Adrenal gland (tissue), 7 donors: ENCODE data around the genes H3-7, NBPF15, PPIAL4D and CD160.

DNA sequence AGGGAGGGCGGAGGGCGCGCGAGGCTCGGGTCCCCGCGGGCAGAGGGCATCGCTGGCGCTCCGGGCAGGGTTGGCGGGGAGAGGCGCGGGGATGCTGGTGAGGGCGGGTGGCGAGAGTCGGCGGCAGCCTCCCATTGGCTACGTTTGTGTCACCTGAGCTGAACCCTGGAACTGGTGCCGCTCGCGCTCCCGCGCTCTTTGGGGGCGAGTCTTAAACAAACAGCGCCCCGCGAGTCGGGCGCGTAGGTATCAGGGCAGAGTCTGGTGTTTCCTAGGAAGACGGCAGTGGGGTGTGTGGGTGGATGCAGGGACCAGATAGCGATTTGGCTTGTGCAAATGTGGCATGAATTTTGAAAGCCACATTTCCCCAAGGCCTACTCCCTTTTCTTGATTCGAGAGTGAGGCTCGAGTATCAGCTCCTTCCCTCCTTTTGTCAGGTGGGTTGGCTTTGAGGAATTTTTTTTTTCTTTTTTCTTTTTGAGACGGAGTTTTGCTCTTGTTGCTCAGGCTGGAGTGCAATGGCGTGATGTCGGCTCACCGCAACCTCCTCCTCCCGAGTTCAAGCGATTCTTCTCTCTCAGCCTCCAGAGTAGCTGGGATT, 334.8 kb downstream of the SRGAP2C start:
- PRO-cap, 3 experiments: peak in 3 of 3 experiments; most common plus-strand start position 214 of the sequence (in 1); most common minus-strand start position 75 of the sequence (in 3)
- RAMPAGE, long total RNA, 4 experiments: no peak in any of the 4 experiments
- RRBS: no CpG with 5 or more reads among the region's 40 CpGs

DNA sequence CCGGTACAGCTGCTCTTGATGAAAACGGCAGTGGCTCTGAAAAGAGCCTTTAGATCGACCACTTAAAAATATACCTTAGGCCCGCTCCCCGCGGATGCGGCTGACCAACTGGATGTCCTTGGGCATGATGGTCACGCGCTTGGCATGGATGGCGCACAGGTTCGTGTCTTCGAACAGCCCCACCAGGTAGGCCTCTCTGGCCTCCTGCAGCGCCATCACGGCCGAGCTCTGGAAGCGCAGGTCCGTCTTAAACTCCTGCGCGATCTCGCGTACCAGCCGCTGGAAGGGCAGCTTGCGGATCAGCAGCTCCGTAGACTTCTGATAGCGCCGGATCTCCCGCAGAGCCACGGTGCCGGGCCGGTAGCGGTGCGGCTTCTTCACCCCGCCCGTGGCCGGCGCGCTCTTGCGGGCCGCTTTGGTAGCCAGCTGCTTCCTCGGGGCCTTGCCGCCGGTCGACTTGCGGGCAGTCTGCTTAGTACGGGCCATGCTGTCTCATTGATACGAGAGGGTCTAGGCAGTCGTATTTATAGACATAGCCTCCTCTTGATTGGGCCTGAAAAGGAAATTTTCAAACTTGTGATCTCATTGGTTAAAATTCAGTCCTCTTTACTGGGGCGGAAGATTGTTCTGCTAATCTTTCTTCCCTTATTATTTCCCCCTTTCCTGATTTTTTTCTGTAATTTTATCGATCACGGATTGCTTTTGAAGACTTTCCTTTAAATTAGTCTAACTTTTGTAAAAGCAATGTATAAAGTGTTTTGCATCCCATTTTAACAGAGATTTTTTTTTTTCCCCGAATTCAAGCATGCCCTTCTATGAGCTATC, at the start of gene H3-7:
TSS of gene H3-7 (minus strand) at position 497 of the 825 bp plus-strand sequence.
- PRO-cap, 3 experiments: peak in 2 of 3 experiments; most common plus-strand start position 189 of the sequence (in 1); most common minus-strand start position 254 of the sequence (in 1)
- RAMPAGE, long total RNA, 4 experiments: start-site peak on the minus strand in 4 of 4 experiments, centred at positions 305 to 497 of the sequence, 42 to 71 reads per replicate
- RRBS: no CpG with 5 or more reads among the region's 51 CpGs

DNA sequence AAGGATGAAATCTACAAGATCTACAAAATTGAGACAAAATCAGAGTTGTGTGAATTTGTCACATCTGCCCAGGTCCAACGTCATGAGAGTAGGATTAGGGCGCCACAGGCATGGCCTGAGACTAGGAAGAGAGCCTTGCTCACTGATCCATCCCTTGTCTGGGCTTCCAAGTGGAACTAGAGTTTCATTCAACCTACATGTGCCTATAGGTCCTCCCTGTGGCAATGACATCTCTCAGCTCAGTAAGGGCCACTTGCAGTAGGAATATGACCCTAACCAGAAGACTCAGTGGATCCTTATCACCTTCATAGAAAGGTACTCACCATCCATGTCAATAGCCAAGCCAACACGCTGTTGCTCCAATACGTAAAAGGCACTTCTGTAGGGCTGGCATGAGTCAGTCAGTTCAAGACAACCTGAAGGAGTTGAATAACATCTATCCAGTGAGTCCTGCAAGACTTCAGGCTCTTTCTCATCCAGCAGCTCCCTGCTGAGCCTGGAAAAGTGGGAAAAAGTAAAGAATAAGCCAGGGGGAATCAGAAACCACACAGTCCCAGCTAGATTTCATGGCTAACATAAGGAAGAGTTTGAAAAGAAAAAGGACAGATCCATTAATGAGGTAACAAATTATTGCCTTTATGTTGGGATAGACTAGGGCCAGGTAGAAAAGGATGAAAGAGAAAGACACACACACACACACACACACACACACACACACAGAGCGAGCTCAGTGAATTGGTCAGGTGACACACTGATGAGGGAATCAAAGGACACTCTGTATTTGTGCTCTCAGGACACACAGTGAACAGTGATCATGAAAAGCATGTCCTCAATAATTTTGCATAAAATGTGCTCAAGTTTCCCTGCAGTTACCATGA, 33.7 kb downstream of the NBPF15 start:
- PRO-cap, 3 experiments: no peak in any of the 3 experiments
- RAMPAGE, long total RNA, 4 experiments: start-site peak on the minus strand in 1 of 4 experiments, centred at position 384 of the sequence, 7 reads per replicate
- RRBS: no CpG with 5 or more reads among the region's 5 CpGs

GRCh38 chr1:144442945-144443633, 18.4 kb downstream of the NBPF15 start:
- PRO-cap, 3 experiments: no peak in any of the 3 experiments
- RAMPAGE, long total RNA, 4 experiments: no peak in any of the 4 experiments
- RRBS: no CpG with 5 or more reads among the region's 4 CpGs

DNA sequence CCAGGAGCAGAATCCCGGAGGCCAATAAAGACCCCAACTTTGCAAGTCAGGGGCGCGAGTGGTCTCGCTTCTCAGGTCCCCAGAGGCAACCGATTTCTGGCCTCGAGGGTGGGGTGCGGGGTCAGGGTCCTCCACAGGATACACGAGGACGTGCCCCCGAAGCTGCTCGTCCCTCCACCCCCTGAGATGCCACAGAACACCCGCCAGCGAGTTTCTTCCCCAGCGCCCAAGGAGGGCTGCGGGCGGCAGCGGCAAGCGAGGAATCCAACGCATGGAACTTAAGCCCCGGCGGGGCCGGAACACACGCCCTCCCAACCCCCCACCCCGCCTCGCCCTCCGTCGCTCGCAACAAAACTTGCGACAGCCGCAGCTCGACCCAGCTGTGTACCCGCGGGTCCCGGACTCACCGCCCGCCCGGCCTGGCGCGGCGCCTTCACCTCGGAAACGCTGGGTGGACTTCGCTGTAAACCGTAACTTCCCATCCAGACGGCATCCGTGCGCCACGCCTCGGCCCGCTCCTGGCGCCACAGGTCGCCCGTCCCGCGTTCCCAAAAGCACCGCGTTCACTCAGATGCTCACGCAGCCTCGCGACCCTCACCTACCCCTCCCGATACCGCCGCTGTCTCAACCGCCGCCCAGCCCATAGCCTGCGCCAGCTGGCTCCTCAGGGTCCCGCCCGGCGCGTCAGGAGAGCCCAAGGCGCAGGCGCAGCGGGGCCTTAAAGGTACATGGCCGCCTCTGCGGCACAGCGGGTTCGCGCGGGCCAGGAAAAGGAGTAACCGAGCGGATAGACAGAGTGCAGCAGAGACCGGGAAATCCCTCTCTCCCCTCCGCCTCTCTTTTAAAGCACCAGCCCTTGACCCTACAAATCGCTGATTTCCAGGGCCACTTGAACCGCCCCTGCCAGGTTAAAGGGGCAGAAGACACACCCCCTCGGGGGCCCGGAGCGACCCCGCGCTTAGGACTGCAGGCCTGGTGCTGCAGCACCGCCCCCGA, at the start of gene NBPF15:
TSS of gene NBPF15 (minus strand) at position 696 of the 996 bp plus-strand sequence.
- PRO-cap, 3 experiments: peak in 3 of 3 experiments; most common plus-strand start position 473 of the sequence (in 3); most common minus-strand start position 686 of the sequence (in 3)
- RAMPAGE, long total RNA, 4 experiments: start-site peak on the minus strand in 3 of 4 experiments, centred at positions 646 to 680 of the sequence, 29 to 68 reads per replicate
- RRBS: no CpG with 5 or more reads among the region's 92 CpGs

GRCh38 chr1:145093284-145094321, 1.5 kb downstream of the SRGAP2B start:
- PRO-cap, 3 experiments: peak in 3 of 3 experiments; most common plus-strand start chr1:145093643 (in 2); most common minus-strand start chr1:145093682 (in 2)
- RAMPAGE, long total RNA, 4 experiments: no peak in any of the 4 experiments
- RRBS: no CpG with 5 or more reads among the region's 77 CpGs

DNA sequence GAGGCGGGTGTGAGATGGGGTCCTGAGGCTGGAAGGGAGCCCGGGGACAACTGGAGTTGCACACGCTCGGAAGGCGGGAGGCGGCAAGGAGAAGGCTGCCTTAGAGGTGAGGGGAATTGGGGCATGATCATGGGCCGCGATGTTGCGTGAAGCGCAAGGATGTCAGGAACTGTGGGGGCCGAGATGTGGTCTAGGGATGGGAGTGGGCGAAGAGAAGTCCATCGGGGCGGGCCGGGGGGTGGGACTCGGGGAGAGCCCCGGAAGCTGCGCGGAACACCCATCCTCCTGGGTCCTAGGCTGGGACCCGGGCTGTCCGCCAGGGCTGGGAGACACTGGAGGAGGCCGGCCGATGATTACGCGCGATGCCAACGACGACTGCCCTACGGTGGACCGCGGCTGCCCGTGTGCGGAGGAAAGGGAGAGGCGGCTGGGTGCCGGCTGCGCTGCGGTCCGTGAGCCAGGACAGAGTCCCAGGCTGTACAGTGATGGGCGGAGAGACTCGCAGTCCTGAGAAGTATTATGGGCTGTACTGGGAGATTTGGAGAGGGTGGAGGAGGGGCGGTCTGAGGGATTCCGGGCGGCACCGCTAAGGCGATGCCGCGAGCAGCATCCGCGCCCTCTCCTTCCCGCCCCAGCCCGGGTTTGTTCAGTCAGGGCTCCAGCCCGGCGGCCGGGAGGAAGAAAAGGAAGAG, 466 bp downstream of the SRGAP2B start:
- PRO-cap, 3 experiments: peak in 3 of 3 experiments; most common plus-strand start position 419 of the sequence (in 1); most common minus-strand start position 470 of the sequence (in 3)
- RAMPAGE, long total RNA, 4 experiments: no peak in any of the 4 experiments
- RRBS: no CpG with 5 or more reads among the region's 54 CpGs

DNA sequence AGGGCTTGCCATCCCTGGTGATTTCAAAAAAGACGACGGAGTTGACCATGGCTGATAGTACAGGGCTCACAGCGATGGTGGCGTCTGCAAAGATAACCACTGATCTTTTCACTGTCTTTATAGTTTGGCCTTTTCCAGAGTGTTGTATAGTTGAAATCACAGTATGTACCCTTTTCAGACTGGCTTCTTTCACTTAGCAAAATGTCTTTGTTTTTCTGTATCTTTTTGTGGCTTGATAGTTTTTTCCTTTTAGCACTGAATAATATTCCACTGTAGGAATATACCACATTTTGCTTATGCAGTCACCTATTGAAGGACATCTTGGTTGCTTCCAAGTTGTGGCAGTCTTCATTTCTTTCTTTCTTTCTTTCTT, at the start of gene PPIAL4D:
TSS of gene PPIAL4D (minus strand) at position 99 of the 373 bp plus-strand sequence.
- PRO-cap, 3 experiments: no peak in any of the 3 experiments
- RAMPAGE, long total RNA, 4 experiments: no peak in any of the 4 experiments
- RRBS: no CpG with 5 or more reads among the region's 4 CpGs

DNA sequence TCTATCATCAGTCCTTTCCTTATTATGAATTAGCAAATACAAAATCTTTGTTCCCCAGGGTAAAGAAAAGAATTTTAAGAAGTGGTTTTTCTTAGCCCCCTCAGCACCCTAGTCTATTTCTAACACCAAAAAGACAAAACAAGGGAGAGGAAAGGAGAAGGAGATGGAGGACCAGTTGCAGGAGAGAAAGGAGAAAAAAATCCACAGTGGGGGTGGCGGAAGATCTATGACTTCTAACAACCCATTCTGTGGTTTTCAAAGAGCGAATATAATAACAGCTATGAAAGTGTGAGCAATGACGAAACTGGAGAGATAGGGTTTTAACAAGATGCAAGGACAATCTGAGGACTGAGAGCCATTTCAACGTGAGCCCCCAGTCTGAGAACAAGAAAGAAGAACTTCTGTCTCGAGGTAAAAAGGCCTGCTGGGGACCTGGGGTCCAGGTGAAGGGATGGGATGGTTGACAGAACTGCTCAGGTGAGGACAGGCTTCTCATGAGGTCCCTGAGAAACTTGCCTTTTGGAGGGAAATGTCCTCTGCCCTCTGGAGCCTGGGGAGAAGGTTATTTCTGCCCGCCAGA, at the start of gene CD160:
TSS of gene CD160 (plus strand) at position 351 of the 580 bp plus-strand sequence.
- PRO-cap, 3 experiments: no peak in any of the 3 experiments
- RAMPAGE, long total RNA, 4 experiments: no peak in any of the 4 experiments
- RRBS: no CpG with 5 or more reads among the region's 6 CpGs

- PRO-cap, 3 experiments: no peak in any of the 3 experiments
- RAMPAGE, long total RNA, 4 experiments: no peak in any of the 4 experiments
- RRBS: no CpG with 5 or more reads among the region's 3 CpGs
Observed at GRCh38 chr1:145782387-145782880, 41.5 kb downstream of the RNF115 start.

DNA sequence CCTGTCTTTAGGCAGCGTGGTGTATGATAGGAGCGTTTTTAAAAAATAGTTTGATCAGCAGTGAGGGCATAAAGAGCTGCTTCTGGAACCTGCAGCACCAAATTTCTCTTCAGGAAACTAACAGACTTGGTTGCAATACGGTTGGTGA, 429 bp upstream of the RBM8A start:
- PRO-cap, 3 experiments: no peak in any of the 3 experiments
- RAMPAGE, long total RNA, 4 experiments: no peak in any of the 4 experiments
- RRBS: no CpG with 5 or more reads among the region's 3 CpGs

DNA sequence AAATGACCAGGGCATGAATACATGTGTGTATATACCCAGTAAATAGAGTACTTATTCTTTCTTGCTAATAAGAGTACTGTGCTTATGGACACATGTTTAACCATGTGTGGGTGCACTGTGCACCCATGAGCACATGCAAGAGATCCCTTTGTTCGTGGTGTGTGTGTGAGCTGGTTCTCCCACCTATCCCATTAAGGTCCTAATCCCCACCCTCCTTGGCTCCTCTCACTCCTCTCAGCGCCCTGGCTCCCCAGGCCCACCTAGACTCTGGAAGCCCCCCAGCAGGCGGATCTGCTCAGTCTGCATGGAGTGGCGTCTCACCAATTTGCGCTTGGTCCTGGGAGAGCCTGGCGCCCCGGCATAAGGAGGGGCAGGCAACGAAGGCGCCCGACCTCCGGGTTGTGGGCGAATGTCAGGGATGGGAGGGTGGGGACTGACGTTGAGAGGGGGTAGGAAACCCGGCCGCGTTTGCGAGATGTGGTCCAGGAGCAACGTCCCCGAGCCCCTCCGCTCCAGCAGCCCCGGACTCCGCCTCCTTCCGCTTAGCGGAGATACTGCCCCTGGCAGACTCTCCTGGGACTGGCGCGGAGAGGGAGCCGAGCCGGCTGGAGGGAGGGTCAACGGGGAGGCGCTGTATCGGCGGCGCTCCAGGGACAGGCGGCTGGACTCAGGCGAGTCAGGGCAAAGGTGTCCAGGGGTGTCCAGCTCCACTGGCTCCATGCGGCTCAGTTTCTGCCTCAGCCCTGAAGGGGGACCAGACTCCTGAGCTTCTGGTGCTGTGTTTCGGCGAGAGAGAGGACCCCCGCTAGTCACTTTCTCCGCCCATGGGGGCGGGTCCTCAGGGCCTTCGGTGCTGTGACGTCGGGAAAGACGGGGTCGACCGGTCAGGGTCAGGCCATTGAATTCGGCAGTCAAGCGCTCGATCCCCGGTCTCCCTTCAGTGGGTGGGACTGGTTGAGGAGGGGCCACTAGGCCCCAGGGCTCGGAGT, 2.5 kb upstream of the LIX1L start:
- PRO-cap, 3 experiments: peak in 3 of 3 experiments; most common plus-strand start position 940 of the sequence (in 3); most common minus-strand start position 584 of the sequence (in 2)
- RAMPAGE, long total RNA, 4 experiments: no peak in any of the 4 experiments
- RRBS: 2% methylated on average over 24 of the region's 52 CpGs

GRCh38 chr1:145961024-145961586, 3.3 kb downstream of the ANKRD34A start:
- PRO-cap, 3 experiments: no peak in any of the 3 experiments
- RAMPAGE, long total RNA, 4 experiments: no peak in any of the 4 experiments
- RRBS: 2% methylated on average over 3 of the region's 47 CpGs

- PRO-cap, 3 experiments: no peak in any of the 3 experiments
- RAMPAGE, long total RNA, 4 experiments: no peak in any of the 4 experiments
- RRBS: no CpG with 5 or more reads among the region's 1 CpG
Observed at GRCh38 chr1:145983009-145983792, 13.2 kb downstream of the TXNIP start.

GRCh38 chr1:146386925-146387781, 42.6 kb upstream of the PPIAL4H start:
- PRO-cap, 3 experiments: peak in 3 of 3 experiments; most common plus-strand start chr1:146387226 (in 3); most common minus-strand start chr1:146387011 (in 3)
- RAMPAGE, long total RNA, 4 experiments: start-site peak on the plus strand in 3 of 4 experiments, at chr1:146387193-146387452 at its widest, 7 to 82 reads per replicate
- RRBS: no CpG with 5 or more reads among the region's 37 CpGs

- PRO-cap, 3 experiments: no peak in any of the 3 experiments
- RAMPAGE, long total RNA, 4 experiments: no peak in any of the 4 experiments
- RRBS: no CpG with 5 or more reads among the region's 9 CpGs
Observed at GRCh38 chr1:146934344-146935234, 3.5 kb upstream of the NBPF12 start.

DNA sequence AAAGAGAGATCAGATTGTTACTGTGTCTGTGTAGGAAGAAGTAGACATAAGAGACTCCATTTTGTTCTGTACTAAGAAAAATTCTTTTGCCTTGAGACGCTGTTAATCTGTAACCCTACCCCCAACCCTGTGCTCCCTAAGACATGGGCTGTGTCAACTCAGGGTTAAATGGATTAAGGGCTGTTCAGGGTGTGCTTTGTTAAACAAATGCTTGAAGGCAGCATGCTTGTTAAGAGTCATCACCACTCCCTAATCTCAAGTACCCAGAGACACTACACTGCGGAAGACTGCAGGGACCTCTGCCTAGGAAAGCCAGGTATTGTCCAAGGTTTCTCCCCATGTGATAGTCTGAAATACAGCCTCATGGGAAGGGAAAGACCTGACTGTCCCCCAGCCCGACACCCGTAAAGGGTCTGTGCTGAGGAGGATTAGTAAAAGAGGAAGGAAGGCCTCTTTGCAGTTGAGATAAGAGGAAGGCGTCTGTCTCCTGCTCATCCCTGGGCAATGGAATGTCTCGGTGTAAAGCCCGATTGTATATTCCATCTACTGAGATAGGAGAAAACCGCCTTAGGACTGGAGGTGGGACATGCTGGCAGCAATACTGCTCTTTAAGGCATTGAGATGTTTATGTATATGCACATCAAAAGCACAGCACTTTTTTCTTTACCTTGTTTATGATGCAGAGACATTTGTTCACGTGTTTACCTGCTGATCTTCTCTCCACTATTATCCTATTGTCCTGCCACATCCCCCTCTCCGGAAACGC, 10.4 kb downstream of the NBPF12 start:
- PRO-cap, 3 experiments: no peak in any of the 3 experiments
- RAMPAGE, long total RNA, 4 experiments: no peak in any of the 4 experiments
- RRBS: no CpG with 5 or more reads among the region's 11 CpGs

DNA sequence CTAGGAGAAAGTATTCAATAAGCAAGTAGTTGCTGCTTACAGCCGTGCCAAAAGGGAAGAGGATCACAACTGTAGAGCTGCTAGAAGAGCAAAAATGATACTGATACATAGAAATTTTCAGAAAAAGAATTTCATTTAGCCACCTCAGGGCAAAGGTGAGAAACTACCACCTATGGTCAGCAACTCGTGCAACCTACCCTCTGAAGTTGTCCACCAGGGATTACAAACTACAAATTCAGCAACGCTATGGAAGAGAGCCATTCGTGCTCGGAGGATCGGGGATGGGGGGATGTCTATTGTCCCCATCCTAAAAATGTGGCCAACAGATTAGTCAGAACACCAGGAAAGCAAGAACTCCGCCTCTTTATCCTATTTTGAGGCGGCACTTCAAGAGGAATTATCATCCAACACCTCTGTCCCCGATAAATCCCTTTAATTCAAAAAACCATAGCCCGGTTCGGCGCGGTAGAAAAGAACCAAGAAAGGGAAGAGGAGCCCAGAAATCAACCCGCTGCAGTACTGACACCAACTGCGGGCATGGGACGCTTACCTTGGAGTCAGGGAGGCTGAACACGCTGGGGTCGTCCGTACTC, 735 bp downstream of the PRKAB2 start:
- PRO-cap, 3 experiments: peak in 3 of 3 experiments; most common plus-strand start position 260 of the sequence (in 2); most common minus-strand start position 283 of the sequence (in 2)
- RAMPAGE, long total RNA, 4 experiments: no peak in any of the 4 experiments
- RRBS: no CpG with 5 or more reads among the region's 19 CpGs

- PRO-cap, 3 experiments: no peak in any of the 3 experiments
- RAMPAGE, long total RNA, 4 experiments: no peak in any of the 4 experiments
Observed at GRCh38 chr1:147215250-147215681, 9.9 kb downstream of the FMO5 start.

DNA sequence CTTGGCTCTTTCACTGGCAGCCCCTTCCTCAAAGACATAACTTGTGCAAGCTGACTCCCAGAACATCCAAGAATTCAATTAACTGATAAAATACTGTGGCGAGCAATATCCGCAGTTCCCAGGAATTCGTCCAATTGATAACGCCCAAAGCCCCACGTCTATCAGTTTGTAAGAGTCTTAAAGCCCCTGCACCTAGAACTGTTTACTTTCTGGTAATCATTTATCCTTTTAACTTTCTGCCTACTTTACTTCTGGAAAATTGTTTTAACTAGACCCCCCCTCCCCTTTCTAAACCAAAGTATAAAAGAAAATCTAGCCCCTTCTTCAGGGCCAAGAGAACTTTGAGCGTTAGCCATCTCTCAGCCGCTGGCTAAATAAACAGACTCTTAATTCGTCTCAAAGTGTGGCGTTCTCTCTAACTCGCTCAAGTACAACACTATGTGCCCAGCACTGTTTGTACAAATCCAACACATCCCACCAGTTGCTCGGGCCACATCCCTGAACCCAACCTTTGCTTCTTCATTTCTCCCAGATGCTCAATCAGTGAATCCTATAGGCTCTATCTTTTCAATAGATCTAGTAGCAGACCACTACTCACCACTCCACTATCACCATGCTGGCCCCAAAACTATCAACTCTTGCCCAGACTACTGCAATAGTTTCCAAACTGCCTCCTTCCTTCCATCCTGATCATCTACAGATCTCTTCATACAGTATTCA, 3.4 kb upstream of the CHD1L start:
- PRO-cap, 3 experiments: no peak in any of the 3 experiments
- RAMPAGE, long total RNA, 4 experiments: no peak in any of the 4 experiments
- RRBS: no CpG with 5 or more reads among the region's 11 CpGs